Neural progenitor cell (in vitro differentiated cells): ENCODE data around the gene SWAP70.

- RAMPAGE, long total RNA = no peak
These were observed 40.1 kb downstream of the SCUBE2 start for GRCh38 chr11:9051303-9051707.

GRCh38 chr11:9180719-9181411 lies 84.3 kb downstream of the DENND5A start:
- RAMPAGE, long total RNA = no peak

DNA sequence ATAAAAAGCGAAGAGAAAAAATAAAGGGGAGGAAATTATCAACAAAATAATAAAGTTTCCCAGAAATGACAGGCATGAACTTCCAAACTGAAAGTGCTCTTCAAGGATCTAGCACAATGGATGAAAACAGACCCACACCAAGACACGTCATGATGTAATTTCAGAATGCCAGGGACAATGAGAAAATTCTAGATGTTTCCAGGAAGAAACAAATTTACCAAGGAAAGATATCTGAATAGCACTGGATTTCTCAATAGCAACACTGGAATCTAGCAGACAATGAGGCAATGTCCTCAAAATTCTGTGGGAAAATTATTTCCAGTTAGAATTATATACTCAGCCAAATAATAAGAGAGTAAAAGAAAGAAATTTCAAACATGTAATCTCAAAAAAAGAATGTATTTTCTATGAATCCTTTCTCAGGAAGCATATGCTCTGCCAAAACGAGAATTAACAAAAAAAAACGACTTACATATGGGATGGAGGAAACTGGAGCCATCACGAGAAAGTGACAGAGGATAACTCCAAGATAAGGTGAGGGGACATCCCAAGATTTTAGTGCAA lies 46.0 kb downstream of the DENND5A start:
- RAMPAGE, long total RNA = no peak

DNA sequence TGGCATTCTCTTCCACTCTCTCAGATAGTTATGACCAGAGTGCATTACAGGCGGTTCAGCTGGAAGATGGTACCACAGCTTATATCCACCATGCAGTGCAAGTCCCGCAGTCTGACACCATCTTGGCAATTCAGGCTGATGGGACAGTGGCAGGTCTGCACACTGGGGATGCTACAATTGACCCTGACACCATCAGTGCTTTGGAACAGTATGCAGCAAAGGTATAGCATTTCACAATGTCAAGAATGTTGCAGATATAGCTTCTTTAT lies 17.5 kb downstream of the ZNF143 start:
- RAMPAGE, long total RNA = no peak

- RAMPAGE, long total RNA = no peak
These were observed at the start of gene SWAP70 for GRCh38 chr11:9663831-9664837. TSS of gene SWAP70 (plus strand) at chr11:9664077.

DNA sequence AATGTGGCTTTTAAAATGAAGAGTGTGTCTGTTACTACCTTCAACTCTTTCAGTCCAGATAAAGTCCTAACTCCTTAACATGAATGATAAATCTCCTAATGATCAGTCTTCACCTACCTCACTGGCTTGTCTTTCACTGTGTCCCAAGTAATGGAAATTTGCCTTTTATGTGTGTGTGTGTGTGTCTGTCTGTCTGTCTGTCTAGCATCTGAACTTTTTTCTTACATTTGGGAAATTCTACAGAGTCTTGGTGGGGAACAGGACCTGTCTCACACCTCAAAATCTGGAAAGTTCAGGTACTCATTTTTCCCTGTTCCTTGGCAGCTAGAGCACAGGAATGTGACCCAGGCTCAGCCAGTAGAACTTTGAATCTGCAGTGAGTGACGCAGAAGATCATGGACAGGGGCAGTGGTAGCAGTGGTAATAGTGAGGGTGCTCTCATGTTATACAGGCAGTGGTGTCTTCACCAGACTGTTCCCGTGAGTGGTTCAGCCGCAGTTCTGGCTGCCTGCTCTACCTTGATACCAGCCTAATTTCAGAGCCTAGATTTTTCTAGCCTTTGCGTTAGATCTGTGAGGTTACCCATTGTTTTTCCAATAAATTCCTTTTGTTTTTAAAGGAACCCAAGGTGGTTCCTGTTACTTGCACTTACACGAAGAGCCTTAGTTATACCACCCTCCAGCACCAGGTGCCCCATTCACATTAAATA lies 47.5 kb downstream of the SWAP70 start:
- RAMPAGE, long total RNA = no peak

- RAMPAGE, long total RNA = no peak
These were observed 111.5 kb downstream of the SWAP70 start for GRCh38 chr11:9775314-9775896.

DNA sequence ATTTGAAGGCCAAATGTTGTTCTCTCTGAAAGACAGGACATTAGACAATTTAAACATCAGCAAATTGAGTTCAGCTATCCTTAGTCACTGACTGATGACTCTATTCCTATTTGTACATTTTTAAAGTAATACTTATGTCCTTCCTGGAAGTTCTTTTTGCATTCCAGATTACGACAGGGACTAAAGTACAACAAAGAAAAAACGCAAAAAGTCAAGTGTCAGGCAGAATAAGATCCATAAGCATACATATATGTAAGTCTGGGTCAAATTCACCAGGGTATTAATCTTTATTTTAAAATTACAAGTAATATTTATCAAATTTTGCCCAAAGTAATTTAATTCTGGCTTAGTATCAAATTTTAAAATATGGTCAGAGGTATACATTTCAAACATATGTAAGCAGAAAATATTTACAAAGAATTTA lies 175.9 kb downstream of the SBF2 start:
- RAMPAGE, long total RNA = no peak

DNA sequence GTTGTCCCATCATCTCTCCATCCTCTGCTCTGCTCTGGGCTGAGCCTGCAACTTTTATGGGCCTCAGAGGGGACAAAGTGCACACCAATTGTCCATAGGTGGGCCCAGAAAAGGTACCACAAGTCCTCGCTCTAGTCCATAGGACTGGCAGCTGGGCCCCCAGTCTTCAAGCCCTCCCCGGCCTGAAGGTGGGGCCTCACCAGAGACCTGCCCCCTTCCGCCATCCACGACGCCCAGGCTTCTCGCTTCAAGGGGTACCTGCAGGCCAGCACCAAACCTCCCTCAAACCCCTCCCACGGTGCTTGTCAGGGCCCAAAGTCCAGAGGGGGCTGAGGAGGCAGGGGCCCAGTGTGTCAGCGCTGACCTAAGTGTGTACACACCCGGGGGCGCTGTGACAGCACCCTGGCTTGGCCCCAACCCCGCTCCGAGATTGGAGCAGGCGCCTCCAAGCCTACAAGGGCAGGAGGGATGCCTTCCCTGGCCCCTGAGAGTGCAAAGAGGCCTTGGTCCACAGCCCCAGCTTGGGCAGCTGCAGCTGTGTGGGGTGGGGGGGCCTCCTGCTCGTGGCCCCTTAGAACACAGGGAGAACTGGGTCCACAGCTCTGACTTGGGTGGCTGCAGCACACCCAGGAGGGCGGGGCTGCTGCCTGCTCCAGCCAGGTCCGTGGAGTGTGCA lies 5.1 kb downstream of the SBF2 start:
- RAMPAGE, long total RNA = no peak

DNA sequence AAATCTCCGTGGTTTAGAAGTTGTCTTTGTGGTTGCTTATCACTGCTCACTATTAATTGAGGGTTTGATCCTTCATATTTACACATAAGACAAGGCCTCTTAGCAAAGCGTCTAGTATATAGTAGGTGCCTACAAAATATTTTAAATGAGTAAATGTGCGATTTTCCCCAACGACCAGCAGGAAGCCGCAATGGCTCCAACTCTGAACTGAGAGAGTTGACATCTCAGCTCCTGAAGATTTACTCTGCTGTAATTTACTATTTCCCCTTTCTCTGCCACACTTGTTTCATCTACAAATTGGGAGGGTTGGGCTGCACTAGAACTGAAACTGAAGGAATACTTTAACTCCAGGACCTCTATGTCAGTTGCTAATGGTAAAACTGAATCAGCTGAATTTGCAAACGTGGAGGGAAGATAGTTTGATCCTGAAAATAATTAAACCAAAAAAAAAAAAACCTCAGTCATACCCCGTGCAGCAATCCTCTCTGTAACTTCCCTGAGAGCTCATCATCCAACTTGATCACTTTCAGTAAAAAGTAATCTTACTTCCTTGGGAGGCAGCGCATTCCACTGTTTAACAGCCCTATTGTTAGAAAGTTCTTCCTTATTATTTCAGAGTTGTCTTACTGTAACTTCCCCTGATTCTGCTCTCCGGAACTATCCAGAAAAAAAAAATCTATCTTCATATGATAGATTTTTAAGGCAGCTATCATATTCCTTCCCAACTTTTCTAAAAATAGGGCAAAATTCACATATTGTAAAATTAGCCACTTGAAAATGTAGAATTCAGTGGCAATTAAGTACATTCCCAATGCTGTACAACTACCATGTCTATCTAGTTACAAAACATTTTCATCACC lies 1.4 kb upstream of the SBF2 start:
- RAMPAGE, long total RNA = no peak

DNA sequence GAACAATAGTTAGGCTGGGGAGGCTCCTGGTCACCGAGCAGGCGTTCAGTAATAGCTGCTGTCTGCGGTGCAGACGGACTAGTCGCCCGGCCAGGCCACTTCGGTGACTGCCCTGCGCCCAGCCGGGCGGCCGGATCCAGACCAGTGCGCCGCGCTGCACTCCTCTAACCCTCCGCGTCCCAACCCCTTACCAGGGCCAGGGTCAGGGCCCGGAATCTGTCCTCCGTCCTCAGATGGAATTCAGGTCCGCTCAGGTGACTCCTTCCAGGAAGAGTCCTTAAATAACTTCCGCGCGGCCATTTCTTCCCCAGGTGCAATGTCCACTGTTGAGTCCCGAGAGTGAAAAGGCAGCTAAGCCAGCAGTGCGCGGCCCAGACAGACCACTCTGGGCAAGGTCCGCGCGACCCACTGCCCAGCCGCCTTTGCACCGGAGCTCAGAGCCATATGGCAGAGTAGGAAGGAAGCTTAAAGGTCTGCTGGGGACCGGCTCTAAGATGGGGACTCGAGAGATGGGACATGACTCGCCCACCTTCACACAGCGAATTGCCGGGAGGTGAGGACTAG lies 1.7 kb upstream of the ADM start:
- RAMPAGE, long total RNA = no peak

DNA sequence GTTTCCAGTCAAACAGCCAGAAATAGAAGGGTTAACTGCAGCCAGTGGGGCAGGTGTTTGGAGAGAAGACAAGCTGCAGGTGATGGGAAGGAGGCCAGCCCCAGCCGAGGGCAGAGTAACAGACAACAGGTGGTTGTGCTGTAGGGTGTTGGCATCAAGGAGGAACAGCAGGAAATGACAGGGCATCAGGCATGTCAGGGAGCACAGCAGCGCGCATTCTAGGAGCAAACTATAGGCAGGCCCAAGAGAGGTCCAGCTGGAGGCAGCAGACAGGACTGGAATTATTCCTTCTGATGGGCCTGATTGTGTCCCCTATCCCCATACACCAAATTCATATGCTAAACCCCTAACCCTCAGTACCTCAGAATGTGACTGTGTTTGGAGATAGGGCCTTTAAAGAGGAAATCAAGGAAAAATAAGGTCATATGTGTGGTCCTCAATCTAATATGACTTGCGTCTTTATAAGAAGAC lies 13.6 kb downstream of the ADM start:
- RAMPAGE, long total RNA = no peak

GRCh38 chr11:10366429-10367151 lies 61.7 kb downstream of the ADM start:
- RAMPAGE, long total RNA = no peak

DNA sequence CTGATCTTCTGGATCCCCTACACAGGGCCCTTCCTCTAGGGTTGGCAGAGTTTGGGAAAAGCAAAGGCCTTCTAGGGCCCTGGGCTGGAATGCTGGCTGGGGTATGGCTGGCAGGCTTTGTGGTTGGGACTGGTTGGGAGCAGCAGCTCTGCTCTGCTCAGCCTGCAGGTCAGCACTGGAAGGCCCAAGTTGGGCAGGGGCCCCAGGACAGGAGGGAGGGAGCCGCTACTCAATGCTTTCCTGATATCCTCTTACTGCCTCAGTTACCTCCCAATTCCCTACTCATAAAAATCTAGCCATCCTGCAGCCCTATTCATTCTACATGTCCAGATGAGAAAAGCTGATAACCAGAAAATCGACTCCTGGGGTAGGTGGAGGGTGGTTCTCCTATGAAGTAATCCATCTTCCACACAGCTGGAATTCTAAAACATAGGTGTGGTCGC lies 26.3 kb downstream of the IRAG1 start:
- RAMPAGE, long total RNA = no peak

DNA sequence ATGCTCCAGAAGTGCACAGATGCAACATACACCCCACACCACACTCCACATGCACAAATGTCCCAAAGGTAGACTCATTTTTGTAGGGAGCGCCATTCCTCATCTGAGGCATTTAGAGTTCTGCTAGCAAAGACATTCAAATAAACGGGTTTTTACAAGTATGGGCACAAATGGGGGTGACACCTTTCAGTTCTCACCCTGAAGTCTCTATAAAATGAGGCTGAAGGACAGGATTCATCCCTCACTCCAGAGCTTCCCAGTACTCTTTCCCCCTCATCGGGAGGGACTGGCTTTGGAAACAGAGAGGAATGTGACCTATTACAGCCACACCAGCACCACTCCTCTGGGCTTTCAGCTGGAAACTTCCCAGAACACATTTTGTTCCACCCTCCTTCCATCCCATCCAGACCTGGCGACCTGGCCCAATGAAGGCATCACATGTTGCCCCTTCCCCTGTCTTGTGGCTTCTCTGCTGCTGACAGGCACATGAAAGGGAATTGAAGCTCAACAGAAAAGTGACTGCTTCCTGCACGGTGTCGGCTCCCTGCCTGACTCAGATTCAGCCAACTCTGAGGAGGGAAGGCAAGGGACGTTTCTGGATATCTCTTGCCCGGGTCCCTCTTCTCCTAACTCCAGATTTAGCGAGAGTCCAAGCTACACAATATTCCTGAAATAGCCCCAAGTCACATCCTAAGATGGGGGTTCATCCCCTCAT lies 19.2 kb downstream of the IRAG1 start:
- RAMPAGE, long total RNA = no peak

DNA sequence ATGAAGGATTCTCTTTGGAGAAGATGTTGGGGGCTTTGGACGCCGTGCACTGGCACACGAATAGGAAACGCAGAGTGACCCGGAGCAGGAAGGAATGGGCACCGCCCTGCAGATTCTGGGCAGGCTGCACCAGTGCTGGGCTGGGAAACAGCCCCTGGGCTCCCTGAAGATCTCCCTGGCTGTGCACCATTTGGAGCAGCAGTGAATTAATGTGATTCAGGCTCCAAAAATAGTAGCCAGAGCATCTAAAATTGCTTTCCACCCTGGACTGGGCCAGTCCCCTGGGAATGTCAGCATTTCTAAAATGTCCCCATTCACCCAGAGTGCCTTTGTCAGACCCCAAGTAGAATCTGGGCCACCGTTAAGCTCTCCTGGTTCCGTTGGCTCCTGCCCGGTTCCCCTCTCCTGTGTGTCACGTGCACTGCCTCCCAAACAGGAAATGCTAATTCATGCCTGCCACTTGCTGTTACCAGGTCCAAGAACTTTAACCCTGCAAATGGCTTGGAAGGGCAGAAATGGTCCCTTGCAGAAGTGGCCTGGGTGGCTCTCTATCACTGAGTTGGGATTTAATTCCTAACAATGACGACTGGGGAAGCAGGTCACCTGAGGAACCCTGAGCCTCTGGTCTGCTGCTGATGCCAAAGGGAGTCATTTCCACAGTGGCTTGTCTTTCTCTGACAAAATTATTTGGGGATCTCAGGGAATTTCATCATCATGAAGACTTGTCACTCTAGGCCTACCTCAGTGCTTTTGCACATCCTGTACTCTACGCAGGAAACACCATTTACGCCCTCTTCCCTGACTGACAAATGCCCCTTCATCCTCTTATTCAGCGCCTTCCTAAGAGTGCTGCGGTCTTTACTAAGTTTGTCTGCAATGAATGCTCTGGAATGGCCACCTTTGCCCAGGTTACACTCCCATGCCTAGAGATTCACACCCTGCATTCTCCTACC lies 18.3 kb downstream of the IRAG1 start:
- RAMPAGE, long total RNA = no peak

GRCh38 chr11:10799874-10800390 lies 8.8 kb downstream of the EIF4G2 start:
- RAMPAGE, long total RNA = no peak

DNA sequence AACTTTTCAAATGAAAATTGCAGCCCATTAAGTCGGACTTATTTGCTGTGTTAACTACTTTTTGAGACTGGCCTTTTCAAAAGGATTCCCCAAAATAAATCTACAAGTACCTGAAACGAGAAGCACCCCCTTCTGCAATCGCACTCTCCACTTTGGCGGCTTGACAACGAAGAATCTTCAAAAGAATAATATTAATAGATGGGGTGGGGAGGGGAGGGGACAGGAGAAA lies 1.7 kb downstream of the EIF4G2 start:
- RAMPAGE, long total RNA = no peak

- RAMPAGE, long total RNA = no peak
These were observed 859 bp downstream of the ZBED5 start for GRCh38 chr11:10856728-10857660.

GRCh38 chr11:11156432-11156830 lies 196.6 kb downstream of the CSNK2A3 start:
- RAMPAGE, long total RNA = no peak